Peripheral blood mononuclear cell (primary cell): ENCODE measurements around a stretch of chr1.

DNA sequence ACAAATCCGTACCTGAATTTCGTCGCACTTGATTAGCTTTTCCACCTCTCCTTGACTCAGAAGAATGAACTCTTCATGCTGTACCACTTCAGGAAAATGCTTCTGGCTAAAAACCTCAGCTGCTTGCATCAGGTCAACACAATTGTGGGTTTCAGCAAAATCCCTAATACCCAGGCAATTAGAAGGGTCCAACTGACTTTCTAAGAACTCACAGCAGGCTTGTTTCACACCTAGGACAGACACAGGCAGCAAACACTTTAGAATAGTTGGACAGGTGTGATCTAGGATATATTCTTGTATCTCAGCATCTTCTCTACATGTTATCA, 8.9 kb downstream of the KLHL12 start:
- PRO-cap, 8 experiments = no peak in any of the 8 experiments

DNA sequence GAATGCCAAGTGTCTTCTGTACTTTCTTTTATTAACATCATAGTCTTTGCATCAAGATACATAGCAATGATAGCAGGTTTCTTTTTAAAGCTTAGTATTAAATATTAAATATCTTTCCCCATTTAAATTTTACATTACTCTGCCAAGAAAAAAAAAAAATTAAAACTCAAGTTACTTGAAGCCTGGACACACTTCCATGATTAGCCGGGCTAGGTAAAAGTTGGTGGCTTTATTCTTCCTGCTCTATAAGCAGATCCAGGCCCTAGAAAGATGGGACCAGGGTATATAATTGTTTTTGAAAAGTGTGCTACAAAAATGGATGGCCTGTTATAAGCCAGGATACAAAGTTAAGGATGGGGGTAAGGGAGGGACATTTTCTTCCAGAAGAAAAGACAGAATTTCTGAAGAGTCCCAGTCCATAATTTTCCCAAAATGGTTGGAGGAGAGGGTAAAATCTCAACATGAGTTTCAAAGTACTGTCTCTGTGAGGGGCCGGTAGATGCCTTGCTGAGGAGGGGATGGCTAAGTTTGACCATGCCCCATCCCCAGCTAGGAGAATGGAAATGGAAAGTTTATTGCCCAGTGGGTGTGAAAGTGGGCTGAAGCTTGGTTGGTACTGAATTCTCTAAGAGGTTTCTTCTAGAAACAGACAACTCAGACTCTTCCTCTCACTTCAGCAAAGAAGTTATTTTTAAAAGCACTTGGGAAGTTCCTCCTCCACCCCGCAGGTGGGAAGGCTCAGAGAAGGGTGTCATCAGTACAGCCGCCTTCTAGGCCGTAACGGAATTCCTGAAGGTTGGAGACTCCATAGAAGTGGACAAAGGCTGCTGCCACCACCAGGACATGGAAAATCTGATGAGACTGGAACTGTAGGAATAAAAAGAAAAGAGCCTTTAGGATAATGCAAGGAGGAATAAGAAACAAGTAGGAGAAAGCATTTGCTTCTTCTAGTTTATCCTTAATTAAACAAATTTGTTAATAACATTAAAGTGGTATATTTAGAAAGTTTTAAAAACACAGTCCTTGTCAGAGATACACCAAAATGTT, 14.1 kb upstream of the KLHL12 start:
- PRO-cap, 8 experiments = peak in 1 of 8 experiments; most common minus-strand start position 269 of the sequence (in 1)

DNA sequence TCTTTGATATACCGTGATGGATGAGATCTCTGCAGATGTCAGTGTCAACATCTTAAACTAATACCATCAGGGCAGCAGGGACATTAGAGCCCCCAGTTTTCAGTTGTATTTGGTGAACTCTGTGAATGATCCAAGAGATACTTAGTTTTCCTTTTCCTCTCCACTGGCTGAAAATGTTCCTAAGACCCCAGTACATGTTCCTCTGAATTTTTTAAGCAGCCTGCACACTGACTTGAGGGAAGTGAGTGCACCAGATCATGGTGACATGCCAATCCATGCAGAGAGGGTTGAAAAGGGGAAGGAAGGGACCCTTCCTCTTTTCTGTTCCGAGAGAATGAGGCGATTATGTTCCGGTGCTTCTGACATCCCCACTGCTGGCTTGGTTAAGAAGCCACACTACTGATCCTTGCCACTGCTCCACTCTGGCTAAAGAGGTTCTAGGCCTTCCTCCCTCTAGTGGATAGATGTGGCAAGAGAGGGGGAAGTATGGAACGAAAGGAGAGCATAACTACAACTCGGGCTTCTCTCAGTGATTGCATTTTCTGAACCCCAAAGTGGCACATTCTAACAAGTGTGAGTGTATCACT, 1.8 kb upstream of the CYB5R1 start:
- PRO-cap, 8 experiments = peak in 3 of 8 experiments; most common plus-strand start position 469 of the sequence (in 1); most common minus-strand start position 204 of the sequence (in 3)

DNA sequence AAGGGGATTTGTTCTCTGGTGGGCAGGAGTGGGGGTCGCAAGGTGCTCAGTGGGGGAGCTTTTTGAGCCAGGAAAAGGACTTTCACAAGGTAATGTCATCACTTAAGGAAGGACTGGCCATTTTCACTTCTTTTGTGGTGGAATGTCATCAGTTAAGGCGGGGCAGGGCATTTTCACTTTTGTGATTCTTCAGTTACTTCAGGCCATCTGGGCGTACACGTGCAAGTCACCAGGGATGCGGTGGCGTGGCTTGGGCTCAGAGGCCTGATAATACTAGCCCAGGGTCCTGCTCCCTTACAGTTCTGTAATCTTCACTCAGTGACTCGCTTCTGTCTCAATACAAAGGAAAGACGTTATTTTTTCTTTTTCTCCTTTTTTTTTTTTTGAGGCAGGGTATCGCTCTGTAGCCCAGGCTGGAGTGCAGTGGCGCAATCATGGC, 1.5 kb upstream of the TMEM183A start:
- PRO-cap, 8 experiments = no peak in any of the 8 experiments

DNA sequence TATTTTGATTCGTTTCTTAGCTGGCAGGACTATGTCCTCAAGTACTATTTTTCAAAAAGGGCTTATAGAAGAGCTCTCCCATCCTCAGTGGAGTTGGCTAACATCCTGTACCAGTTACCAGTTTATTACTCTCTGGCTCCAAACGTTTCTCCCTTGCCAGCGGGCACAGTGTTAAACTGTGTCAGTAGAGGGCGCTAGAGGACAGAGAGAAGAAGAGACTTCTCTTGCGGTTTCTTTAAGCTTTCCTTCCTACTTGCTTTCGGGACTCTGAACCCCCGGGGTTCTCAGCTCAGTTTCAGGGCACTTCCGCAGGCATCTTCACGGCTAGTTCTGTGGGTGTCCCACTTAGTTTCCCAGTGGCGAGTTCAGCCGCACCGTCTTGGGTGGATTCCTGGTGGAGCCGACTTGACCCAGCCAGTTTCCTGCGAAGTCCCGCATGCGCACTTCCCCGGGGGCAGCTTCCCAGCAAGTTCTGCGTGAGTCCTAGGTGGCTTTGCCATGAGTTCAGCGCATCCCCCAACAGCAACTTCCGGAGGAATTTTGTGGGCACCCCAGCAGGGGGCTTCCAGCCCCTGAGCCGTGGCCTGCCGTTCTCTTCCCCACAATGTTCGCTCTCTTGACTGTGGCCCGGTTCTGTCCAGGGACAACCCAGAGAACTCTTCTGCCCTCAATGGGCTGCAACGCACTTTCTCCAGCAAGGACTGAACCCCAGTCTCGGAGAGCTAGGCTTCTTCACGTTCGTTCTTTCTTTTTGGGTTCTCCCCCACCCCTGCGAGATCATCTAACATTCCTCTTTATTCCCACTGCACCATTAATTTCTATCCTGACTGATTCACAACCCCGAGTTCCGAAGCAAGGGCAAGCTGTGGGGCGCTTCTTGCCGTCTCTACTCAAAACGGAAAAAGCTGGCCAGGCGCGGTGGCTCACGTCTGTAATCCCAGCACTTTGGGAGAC, 37.8 kb upstream of the BTG2 start:
- PRO-cap, 8 experiments = peak in 1 of 8 experiments; most common plus-strand start position 292 of the sequence (in 1)

DNA sequence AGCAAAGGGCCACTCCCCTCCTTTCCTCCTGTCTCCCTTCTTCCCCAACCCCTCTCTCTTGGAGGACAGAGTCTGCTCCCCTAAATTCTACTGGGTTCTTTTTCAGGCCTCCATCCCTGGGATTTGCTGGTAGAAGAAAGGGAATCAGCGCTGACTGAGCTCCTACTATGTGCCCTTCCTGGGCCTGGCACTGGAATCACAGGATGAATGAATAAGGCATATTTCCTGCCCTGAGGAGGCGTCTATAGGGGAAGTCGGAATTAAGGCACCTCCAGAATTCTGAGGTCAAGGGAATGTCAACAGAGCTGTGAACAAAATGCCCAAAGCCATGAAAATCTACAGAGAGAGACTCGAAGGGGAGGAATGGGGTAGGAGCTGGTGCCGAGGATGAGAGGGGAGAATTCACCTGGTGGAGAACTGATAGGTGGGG, 17.4 kb upstream of the BTG2 start:
- PRO-cap, 8 experiments = peak in 3 of 8 experiments; most common plus-strand start position 346 of the sequence (in 2)

DNA sequence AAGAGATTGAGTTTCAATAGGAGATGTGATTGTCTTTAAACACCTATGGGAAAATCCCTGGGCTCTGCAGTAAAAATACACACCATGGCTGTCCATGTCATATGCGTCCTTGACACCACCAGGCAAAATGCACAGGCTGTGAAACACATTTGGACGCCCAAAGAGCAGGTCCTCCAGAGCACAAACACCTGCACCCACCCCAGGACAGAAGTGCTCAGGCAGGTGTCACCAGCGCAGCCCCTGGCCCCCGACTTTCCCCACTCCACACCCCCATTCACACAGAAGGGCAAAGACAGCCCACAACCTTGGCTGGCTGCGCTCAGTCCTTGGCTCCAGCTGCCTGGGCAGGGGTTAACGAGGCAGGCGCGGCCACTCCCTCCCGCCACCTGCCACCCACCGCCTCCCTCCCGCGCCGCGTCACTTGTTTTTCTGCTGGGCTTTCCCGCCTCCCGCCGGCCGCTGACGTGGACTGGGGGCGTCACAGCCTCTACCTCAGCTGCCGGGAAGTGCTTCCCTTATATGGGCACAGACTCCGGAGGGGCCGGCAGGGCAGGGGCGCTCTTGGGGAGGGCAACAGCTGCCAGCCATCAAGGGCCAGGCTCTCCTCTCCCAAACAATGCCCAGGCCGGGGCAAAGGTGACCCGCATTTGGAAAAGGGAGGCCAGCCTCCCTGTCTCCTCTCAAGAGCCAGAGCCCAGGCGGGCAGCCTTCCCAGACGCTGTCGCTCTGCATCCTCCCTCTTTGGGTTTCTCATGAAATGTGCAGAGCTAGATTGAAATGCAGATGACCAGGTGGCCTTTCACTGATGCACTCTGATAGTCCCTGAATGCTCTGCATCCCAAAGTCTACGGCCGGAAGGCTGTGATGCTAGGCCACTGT, 14.9 kb upstream of the BTG2 start:
- PRO-cap, 8 experiments = peak in 8 of 8 experiments; most common plus-strand start position 526 of the sequence (in 6); most common minus-strand start position 255 of the sequence (in 3)

DNA sequence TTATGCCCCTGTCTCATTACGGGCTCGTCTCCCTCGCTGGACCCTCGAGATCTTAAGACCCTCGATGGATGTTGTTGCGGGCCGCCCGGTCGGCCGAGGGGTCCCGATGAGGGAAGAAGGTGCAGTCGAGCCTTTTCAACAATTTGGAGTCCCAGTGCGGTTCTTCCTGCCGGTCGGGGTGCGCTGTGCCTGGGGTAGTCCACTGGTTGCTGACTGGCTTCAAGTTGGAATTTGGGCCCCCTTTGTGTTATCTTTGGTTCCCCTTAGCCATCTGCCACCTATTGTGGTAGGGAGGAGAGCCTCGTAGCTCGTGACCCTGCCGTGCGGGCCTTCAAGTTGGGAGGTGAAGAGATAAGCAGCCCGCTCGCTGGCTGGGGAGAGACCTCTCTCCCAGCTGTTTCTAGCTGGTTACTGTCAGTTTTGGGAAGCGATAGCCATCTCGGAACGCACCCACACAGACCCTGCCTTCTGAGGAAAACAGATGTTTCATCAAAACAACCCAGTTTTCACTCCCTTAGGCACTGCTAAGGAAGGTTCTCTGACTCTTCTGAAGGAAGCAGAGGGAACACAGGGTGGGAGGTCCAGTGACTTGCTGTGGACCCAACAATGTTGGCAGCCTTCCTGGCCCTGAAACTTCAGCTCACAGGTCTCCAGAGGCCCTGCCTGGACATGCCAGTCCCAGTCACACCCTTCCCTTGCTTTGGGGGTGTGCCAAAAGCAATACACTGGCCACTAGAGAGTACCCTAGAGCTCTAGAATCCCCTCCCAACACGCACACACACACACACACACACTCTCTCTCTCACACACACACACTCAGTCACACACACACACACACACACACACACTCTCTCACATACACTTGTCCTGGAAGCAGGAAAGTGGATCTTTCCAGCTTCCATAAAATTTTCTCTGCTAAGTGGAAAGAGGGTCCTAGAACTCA, 980 bp downstream of the BTG2 start:
- PRO-cap, 8 experiments = peak in 6 of 8 experiments; most common plus-strand start position 906 of the sequence (in 3); most common minus-strand start position 644 of the sequence (in 5)

GRCh38 chr1:203307593-203308371, 2.5 kb downstream of the BTG2 start:
- PRO-cap, 8 experiments = peak in 7 of 8 experiments; most common plus-strand start chr1:203307811 (in 2)

DNA sequence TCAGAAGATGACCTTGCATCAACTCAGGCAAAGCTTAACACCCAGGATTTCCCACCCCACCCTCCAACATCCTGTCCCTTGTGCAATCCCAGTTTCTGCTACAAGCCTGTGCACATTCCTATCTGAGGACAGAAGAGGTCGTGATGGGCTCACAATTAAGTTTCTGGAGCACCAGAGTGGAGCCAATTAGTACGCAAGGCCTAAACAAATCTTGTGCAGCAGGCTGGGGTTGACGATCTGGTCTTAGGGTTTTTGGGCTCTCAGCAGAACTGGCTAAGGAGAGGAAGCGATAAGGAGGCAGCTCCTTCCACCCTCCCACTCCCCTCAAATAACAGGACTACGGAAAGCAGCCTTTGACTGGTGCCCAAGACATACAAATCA, 18.2 kb upstream of the FMOD start:
- PRO-cap, 8 experiments = peak in 1 of 8 experiments; most common plus-strand start position 131 of the sequence (in 1)

DNA sequence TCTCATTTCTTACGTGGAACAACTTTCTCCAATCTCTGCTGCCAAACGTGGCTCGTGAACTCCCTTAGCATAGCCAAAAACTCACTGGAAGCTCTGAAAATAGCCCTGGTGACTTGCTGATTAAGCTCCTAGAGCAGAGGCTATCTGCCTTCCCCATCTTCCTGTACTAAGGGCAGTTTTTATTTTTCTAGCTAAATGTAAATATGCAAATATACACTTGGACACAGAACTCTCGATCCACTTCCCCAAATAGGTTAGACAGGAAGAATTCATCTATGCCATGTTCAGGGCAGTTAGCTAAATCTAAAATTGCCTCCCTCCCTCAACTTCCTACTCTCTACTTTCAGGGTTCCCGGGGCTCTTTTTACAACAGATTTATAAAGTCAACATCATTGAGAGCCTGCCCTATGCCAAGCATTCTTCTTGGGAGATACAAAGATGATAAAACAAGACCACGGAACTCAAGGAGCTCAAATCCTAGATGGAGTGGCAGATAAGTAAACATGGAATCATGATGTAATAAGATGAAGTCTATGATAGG, 59.4 kb upstream of the FMOD start:
- PRO-cap, 8 experiments = no peak in any of the 8 experiments

GRCh38 chr1:203462873-203463474, 12.6 kb upstream of the PRELP start:
- PRO-cap, 8 experiments = no peak in any of the 8 experiments

DNA sequence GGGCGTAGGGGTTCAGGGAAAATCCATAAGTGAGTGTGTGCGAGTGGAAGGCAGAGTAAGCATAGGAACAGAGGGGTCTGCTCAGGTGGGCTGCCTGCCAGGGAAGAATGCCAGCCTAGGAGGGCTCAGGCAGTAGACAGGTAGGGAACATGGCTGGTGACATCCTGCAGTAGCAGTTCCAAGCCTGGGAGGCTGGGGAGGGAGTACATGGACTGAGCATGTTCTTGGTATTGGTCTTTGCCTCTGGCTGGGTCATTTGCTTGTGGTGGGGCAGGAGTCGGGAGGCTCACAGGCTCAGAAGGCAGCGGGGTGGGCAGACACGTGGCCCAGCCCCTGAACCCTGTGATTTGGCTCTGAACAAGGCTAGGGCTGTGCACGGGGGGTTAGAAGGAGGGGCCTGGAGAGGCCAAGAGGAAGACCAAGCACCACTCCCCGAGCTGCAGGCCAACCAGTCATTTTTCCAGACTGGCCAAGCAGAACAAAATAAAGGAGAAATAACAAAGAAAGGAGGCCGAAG, 9.7 kb upstream of the PRELP start:
- PRO-cap, 8 experiments = no peak in any of the 8 experiments

DNA sequence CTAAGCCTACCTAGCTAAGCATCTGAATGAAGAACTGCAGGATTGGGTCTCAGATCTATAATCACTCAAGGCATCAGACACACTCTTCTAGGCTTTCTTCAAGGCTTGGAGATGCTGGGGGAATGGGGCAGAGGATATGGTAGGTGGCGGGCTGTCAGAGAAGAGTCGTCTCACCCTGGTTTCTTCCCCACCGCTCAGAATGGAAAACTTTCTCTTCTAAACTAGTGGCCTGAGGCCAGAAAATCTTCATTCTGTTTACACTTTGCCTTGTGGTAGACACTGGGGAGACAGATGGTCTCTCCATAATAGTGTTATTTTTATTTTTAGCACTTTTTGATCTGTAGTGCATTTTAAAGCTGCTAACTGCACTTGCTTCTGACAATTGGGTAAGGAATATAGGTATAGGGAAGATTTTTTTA, 2.6 kb downstream of the PRELP start:
- PRO-cap, 8 experiments = no peak in any of the 8 experiments

GRCh38 chr1:203520042-203520656, 26.2 kb downstream of the OPTC start:
- PRO-cap, 8 experiments = no peak in any of the 8 experiments

GRCh38 chr1:203591980-203592761, 34.5 kb upstream of the ATP2B4 start:
- PRO-cap, 8 experiments = no peak in any of the 8 experiments

DNA sequence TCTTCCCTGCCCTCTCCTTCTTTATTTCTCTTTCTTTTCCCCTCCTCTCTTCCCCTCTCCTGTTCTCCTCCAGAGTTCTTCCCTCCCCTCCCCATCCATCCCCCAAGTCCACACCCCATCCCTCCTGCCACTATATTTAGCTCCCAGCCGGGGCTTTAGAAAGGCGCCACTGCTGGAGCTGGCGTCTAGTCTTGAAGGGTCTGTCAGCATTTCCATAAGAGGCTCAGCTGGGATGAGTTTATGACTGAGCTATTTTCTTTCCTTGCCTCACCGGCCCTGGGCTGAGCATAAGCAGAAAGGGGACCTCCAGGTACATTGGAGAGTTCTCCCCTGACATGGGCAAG, 25.6 kb upstream of the ATP2B4 start:
- PRO-cap, 8 experiments = no peak in any of the 8 experiments

- PRO-cap, 8 experiments = no peak in any of the 8 experiments
Measured at GRCh38 chr1:203649299-203649790, 22.7 kb downstream of the ATP2B4 start.

DNA sequence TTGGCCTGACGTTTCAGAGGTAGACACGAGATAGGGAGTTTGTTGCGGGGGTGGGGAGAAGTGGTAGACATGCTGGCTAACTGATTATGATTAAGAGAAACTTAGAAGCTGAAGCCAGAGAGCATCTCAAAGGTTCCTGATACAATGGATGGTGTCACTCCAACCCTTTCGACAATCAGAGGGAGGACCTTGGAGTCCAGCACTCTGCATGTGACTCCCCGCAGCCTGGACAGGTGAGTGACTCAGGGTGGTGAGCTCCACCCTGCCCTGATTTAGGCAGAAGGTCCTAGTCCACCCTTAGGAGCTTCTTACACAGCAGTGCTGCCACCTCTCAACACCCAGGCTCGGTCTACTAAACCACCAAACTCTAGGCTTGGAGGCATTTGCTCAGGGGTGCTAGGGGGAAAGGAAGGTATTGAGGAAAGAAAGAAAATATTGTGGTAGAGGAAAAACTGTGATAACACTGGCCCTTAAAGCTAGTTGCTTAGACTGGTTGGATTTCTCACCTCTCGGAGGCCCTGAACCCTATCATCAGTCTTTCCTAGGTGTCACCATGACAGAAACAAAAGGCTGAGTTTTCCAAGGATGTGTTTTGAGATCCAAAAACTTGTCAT, 546 bp downstream of the LAX1 start:
- PRO-cap, 8 experiments = peak in 4 of 8 experiments; most common plus-strand start position 481 of the sequence (in 1); most common minus-strand start position 351 of the sequence (in 2)

DNA sequence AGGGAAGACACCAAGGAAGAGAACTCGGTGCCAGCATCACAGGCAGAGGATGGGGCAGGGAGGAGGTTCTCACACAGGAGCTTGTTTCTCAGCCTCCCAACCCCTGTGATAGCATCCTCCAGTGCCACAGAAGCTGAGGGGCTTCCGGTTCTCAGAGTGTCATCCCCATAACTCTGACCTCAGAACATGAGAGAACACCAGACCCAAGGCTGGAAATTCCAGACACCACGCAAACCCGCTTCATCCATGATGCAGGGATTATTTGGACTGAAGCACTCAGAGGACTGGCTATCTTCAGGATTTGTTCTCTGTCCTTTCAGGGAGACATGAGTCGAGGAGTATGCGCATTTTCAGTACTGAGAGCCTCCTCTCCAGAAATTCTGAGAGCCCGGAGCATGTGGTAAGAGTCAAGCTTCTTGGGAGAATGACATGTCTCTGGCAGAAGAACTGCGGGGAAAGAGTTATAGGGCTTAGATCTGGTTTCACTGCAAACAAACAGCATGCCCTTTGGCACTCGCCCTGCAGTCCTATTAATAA, 6.8 kb downstream of the LAX1 start:
- PRO-cap, 8 experiments = no peak in any of the 8 experiments